ENCODE measurements around the genes DSP, TXNDC5, SLC35B3 and GCNT2.

DNA sequence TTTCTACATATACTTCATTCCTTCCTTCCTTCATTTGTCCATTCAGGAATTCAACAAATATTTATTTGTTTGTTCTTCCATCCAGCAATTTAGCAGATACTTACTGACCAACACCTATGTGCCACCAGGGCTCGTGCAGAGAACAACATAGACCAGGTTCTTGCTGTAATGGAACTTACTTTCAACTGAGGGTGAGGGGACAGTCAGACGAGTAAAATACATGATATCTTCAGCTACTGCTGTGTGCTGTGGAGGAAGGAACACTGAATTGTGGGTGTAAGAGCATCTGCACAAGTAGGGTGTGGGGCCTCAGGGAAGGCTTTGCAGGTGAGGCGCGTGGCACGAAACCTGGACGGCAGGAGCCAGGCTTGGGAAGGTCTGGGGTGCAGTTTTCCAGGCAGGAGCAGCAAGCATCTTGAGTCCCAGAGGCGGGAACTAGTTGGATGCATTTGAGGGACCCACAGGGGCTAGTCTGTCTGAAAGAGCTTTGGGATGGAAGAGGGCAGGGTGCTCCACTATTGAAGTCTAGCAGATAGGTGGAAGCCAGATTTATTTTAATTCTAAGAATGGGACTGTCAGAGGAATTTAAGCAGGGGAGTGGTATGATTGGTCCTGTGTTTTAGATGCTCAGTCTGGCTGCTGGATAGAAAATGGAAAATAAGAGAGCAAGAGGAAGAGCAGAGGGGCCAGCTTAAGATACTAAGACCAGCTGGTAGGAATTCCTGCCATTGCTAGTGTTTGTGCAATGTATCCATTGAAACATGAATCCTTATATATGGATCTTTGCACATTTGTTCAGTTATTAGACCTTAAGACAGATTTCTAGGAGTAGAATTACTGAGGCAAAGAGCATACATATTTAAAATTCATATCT lies 98.9 kb downstream of the RREB1 start:
- RRBS: no CpG with 5 or more reads among the region's 7 CpGs

DNA sequence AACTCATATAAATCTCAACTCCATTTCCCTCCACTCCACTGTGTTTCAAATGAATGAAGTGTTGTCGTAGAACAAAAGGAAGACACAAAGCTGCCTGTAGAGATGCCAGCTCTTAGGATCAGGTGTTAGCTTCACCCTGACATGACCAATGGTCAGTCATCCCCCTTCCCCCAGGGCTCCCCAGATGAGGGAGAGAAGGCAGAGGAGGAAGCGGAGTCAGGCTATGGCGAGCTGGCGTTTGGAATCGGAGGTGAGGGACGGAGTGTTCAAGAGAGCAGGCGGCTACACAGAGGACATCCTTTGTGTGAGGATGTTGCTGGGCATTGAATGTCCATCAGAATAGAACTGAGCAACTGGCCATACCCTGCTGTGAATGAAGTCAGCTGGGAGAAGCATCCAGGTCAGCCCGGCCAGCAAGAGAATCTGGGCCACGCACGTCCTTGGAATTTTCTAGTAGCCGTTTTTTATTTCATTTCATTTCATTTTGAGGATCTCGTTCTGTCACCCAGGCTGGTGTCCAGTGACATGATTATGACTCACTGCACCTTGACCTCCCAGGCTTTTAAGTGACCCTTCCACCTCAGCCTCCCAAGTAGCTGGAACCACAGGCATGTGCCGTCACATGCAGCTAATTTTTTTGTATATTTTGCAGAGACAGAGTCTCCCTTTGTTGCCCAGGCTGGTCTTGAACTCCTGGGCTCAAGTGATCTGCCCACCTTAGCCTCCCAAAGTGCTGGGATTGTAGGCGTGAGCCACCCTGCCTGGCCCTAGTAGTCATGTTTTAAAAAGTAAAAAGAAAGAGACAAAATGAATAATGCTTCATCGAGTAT lies 97.9 kb downstream of the SSR1 start:
- RRBS: no CpG with 5 or more reads among the region's 15 CpGs

GRCh38 chr6:7267480-7267795 lies 45.6 kb downstream of the SSR1 start:
- RRBS: no CpG with 5 or more reads among the region's 5 CpGs

DNA sequence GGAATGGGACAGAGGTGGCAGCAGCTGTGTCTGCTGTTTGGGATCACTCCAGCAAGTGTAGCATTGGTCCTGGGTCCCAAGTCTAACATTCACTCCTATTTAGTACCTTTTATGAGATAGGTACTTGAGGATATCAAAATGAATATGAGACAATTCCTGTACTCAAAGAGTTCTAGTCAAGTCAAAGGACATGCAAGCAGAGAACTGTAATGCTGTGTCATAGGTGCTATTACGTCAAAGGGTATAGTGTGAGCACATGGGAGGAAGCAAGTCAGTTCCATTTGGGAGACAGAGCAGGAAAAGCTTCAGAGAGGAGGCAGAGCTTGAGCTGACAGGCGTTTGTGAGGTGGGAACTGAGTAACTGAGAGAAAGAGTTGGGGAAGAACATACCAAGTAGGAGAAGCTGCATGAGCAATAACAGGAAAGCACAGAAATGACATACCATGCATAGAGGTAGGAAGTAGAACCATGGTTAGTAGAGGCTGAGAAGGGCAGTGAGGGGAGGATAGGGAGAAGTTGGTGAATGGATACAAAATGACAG lies 15.2 kb upstream of the SSR1 start:
- RRBS: no CpG with 5 or more reads among the region's 2 CpGs

- RRBS: 1% methylated on average over 58 of the region's 119 CpGs
These were observed at the start of gene DSP for GRCh38 chr6:7541052-7542186. TSS of gene DSP (plus strand) at chr6:7541671.

DNA sequence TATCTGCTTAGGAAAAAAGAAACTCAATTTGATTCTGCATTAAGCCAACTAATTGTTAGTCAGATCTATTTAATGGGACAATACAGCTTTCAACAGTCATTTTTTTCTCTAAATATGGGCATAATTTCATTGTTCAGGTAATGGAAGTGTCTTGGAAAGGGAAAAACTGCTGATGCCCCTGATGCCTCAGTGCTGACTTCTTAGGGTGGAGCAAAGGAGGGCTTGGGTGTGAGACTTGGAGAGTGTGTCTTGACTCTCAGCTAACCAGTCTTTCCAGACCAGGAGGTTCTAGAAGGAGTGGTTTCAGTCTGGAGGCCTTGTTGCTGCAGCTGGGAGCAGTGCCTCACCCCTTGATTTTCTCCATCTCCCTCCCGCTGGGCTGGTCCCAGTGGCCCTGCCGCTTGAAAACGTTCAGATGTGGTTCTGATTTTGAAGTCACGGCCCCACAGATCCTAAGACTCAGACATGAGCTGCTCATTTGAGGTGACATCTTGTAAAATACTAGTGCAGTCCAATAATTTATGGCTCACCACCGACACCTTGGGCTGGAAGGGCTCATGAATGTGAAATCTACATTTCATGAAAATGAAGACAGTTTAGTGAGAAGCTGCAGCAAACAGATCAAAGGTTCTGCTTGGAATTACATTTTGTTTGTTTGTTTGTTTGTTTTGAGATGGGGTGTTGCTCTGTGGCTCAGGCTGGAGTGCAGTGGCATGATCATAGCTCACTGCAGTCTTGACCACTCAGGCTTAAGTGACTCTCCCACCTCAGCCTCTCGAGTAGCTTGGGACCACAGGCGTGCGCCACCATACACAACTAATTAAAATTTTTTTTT lies 5.5 kb downstream of the DSP start:
- RRBS: no CpG with 5 or more reads among the region's 8 CpGs

DNA sequence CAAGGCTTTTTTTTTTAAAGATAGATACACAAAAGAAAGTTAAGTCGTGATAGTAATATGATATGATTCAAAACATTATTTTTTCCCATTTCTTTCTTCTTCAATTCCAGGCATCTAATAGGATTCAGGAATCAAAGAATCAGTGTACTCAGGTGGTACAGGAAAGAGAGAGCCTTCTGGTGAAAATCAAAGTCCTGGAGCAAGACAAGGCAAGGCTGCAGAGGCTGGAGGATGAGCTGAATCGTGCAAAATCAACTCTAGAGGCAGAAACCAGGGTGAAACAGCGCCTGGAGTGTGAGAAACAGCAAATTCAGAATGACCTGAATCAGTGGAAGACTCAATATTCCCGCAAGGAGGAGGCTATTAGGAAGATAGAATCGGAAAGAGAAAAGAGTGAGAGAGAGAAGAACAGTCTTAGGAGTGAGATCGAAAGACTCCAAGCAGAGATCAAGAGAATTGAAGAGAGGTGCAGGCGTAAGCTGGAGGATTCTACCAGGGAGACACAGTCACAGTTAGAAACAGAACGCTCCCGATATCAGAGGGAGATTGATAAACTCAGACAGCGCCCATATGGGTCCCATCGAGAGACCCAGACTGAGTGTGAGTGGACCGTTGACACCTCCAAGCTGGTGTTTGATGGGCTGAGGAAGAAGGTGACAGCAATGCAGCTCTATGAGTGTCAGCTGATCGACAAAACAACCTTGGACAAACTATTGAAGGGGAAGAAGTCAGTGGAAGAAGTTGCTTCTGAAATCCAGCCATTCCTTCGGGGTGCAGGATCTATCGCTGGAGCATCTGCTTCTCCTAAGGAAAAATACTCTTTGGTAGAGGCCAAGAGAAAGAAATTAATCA lies 7.2 kb upstream of the SNRNP48 start:
- RRBS: no CpG with 5 or more reads among the region's 15 CpGs

- RRBS: 1% methylated on average over 19 of the region's 47 CpGs
These were observed 2.5 kb downstream of the BMP6 start for GRCh38 chr6:7728083-7729143.

GRCh38 chr6:7910297-7911357 lies at the start of gene TXNDC5:
TSS of gene TXNDC5 (minus strand) at chr6:7910788.
- RRBS: 1% methylated on average over 60 of the region's 132 CpGs

- RRBS: no CpG with 5 or more reads among the region's 1 CpG
These were observed 35.9 kb downstream of the BLOC1S5 start for GRCh38 chr6:8028409-8028640.

GRCh38 chr6:8107981-8108696 lies 5.8 kb upstream of the EEF1E1 start:
- RRBS: no CpG with 5 or more reads among the region's 5 CpGs

GRCh38 chr6:8157634-8158287 lies 55.4 kb upstream of the EEF1E1 start:
- RRBS: no CpG with 5 or more reads among the region's 5 CpGs

DNA sequence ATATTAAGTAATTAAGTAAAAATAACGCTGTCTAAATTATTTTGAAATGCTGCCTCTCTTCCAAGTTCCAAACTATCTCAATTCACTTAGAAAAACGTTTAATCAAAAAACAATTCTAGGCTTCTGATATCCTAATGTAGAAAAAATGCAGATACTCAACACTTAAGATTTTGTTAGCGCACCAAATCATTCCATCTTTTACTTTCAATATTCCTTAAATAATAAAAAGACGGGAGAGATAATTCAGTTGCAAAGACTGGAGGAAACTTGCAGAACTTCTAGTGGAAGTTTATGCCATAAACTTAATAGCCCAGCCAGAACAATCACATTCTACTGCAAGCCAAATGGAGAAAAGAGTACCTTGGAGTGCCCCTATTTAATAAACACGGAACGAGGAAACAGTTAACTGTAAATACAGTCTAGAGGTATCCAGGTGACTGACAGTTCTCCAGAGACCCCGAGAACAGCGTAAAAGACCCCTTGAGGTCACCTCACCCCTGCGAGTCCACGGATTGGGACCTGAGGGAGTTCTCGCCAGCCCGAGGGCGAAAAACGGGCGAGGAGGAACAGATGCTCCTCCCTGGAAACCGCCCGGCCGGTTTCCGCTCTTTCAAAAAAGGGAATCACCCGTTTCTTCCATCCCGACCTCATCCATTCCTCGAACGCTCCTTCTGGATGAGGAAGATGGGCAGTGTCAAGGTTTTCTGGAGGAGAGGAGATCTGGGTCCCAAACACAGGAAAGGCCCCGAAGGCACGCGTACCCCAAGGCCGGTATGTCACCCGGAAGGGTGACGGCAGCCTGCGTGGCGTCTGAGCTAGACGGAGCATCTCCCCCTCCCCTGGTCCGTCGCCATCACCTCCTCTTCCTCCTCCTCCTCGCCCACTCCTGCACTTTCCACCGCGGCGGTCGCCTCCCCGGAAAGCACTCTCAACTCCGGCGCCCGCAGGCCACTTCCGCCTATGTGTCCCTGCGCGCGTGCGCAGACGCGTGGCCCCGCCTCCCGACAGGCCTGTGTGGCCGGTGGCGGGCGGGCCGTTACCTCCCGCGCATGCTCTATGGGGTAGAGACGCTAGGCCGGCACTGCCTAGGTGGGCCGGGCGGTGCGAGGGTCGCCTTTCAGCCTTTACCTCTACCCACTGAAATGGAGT lies at the start of gene SLC35B3:
Gene SLC35B3 (minus strand): TSS at position 964 of the 1,149 bp plus-strand sequence.
- RRBS: 2% methylated on average over 16 of the region's 64 CpGs

DNA sequence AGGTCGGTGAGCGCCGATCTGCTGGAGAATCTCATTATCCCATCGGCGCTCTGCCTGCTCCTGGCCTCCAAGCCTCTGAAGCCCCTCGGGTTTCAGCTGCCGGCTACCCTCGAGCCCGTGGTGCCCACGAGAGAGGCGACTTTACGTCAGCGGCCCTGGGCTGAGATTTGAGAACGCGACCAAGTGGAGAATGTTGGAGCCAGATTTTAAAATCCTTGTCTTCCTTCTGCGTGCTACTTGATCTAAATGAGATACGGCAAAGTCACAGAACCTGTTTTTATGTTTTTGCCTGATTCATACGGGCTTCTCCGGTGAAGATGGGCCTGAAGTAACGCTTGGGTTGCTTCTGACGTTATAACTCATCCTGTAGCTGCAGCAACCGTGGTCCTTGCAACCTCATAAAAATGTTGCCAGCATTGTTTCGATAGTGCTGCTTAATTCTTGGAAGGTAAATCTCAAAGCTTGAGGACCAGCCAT lies 424 bp upstream of the SLC35B3 start:
- RRBS: no CpG with 5 or more reads among the region's 23 CpGs

DNA sequence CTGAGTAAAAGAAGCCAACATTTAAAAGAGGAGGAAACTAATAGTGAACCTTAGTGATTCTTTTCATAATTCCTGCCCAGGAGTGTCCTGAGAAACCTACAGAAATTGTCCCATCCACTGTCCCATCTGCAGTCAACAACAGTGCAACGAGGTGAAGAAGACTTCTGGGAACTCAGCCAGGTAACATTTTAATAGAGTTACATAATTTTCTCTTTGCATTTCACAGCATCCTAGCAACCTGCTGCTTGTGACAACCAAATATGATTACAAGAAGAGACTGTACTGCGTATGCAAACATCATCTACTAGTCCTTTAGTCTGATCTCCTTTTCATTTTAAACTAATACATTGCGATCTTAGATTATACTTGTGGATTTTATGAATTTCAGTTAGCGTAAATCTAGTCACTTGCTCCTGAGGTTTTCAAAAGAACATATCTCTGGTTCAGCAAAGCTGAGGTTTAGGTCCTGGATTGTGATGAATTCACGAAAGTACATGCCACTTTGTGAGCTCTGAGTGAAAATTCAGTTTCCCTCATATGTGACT lies 951.5 kb downstream of the TFAP2A start:
- RRBS: no CpG with 5 or more reads among the region's 5 CpGs

GRCh38 chr6:10413665-10414525 lies 979 bp downstream of the TFAP2A start:
- RRBS: no CpG with 5 or more reads among the region's 42 CpGs

DNA sequence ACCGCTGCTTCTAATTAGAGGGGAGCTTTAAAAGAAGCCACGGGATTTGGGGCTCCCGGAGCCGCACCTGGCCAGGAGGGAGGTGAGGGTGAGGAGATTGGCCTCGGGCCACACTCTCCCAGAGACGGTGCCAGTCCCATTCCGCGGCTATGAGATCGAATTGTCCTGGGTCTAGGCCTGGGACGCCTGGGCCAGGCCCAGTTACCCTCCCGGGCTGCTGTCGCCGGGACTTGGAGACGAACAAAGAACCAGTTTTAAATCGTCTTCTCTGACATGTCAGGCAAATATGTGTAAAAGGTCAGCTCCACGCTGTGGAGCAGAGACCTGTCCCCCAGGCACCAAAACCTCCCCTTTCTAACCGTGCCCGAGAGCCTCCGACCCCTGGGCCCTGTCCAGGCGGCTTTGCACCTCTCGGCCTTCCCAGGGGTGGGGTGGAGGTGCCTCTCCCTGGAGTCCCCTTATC lies 5.6 kb upstream of the TFAP2A start:
- RRBS: no CpG with 5 or more reads among the region's 21 CpGs

- RRBS: no CpG with 5 or more reads among the region's 12 CpGs
These were observed at the start of gene GCNT2 for GRCh38 chr6:10520946-10521746. TSS of gene GCNT2 (plus strand) at chr6:10521351.

DNA sequence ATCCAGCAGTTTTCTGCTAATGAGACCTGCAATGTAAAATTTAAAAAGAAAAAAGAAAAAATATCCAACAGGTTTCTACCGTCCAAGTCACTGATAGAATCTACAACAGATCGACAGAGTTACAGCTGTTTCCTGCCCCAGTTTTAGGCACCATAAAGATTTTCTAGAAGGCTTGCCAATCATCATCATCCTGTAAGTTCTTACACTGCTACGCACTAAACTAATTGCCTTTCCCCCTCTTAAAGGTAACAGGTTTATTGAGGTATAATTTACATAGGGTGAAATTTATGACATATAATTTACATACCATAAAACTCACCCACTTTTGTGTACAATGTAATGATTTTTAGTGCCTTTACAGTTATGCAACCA lies 20.9 kb downstream of the GCNT2 start:
- RRBS: no CpG with 5 or more reads among the region's 3 CpGs

All from epithelial cell of prostate (primary cell).